Islet of Langerhans (tissue), 1 donor: ENCODE results near the genes TYRO3, PLA2G4B and TMEM87A.

- RRBS: no CpG with 5 or more reads among the region's 13 CpGs
These were observed 7.3 kb downstream of the RPAP1 start for GRCh38 chr15:41536548-41537285.

DNA sequence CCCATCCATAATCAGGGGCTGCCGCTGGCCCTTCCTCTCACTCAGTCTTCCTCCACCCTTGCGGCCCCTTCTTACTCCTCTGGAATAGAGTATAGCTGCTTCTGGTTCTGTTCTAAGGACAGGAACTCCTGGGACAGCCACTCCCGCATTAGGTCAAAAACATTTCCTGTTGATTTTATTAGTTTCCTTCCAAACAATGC lies 4.3 kb upstream of the TYRO3 start:
- RRBS: no CpG with 5 or more reads among the region's 3 CpGs

GRCh38 chr15:41558398-41559417 lies at the start of gene TYRO3:
TSS of gene TYRO3 (plus strand) at chr15:41559212.
- RRBS: 3% methylated on average over 54 of the region's 107 CpGs

DNA sequence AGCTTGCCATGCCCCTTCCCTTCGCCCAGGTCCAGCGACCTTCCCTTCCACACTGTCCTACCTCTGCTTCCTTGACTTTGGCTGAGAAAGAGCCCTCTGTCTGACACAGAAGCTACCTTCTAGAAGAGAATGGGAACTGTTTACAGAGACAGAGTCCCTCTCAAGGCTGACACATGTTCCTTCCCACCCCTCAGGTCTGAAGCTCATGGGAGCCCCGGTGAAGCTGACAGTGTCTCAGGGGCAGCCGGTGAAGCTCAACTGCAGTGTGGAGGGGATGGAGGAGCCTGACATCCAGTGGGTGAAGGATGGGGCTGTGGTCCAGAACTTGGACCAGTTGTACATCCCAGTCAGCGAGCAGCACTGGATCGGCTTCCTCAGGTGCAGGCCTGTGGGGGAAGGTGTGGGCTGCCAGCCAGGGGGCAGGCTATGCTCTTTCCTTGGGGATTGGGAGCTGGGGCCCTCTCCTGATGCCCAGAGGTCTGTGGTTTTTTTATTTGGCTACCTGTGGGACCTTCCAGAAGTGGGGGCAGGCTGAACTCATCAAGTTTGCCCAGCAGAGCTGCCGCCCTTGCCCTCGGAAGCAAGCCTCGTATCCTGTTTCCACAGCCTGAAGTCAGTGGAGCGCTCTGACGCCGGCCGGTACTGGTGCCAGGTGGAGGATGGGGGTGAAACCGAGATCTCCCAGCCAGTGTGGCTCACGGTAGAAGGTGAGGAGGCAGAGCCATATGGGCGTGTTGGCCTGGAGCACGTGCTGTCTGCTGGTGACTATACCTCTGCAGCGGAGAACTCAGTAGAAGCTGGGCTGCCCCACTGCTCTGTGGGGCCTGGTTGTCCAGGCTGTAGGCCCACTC lies 2.1 kb downstream of the TYRO3 start:
- RRBS: no CpG with 5 or more reads among the region's 18 CpGs

GRCh38 chr15:41773275-41773815 lies 939 bp upstream of the MAPKBP1 start:
- RRBS: no CpG with 5 or more reads among the region's 5 CpGs

DNA sequence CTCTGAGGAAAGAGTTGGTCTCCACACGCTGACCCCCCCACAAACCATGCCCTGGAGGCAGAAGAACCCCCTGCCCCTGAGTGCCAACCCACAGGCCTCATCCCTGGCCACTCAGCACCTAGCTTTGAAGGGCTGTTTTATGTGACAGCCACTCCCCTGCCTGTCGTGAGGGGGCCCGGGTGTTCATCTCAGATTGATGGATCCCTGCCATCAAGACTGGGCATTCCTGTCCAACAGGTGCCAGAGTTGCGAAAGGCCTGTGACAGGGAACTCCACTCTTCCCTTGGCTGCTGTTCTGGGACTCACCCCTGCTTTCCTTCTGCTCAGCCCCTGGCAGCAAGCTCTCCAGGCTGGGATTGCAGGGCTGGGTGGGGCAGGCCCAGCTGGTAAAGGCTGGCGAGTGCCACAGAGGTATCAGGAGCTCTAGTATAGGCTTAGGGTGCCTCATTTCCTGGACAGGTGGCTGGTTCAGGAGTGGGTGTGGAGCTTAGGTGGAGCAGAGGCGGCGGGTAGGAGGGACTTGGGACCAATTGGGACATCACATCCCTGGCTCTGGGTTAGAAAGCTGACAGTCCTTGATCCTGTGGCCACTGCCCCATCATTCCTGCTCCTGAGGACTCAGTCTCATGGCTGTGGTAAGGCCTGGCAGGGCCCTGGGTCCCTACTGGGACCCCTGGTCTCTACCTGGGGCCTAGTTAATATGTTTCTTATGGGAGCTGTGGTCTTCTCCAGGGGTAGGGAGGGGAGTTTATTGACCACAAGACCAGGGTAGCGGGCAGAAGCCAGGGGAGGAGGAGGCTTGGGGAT lies at the start of gene PLA2G4B:
TSS of gene PLA2G4B (plus strand) at position 560 of the 807 bp plus-strand sequence.
- RRBS: no CpG with 5 or more reads among the region's 8 CpGs

DNA sequence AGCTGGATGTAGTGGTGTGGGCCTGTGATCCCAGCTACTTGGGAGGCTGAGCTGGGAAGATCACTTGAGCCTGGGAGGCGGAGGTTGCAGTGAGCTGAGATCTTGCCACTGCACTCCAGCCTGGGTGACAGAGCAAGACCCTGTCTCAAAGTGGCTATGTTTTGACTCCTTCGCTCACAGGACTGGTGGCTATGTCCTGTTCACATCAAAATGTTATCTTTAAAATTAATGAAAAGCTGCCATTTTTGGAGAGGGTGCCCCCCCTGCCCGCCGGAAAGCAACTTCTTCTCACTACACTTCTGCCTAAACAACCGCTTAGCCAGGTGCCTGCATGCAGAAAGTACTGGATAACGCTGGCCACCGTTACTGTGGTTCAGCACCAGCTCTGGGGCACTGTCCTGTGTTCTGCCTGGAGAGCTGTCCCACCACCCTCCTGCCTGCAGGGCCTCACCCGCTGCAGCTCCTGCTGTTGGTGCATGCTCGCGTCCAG lies 19.5 kb downstream of the PLA2G4B start:
- RRBS: no CpG with 5 or more reads among the region's 10 CpGs

GRCh38 chr15:41866597-41866982 lies 27.3 kb downstream of the SPTBN5 start:
- RRBS: no CpG with 5 or more reads among the region's 12 CpGs

DNA sequence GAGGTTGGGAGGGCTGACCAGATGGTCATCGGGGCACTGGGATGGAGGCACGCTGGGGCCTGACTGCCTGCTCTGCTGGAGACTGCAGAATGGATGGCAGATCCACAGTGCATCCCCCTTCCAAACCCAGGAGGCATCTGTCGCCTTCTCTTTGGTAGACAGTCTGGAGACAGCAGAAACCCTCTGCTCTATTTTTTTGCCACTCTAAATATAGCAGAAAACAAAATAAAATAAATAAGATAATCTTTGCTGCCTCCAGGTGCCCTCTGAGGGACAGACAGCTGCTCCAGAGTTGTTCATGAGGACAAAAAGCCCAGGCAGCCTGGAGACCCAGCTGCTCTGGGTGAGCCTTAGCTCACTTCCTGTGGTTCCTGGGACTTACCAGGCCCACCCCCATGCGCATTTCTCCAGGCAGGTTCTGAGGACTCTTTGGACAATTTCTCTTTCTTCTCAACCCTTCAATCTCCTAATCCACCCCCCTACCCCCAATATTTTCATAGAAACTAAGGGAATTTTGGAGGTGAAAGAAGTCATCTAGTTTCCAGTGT lies 6.2 kb upstream of the SPTBN5 start:
- RRBS: no CpG with 5 or more reads among the region's 4 CpGs

DNA sequence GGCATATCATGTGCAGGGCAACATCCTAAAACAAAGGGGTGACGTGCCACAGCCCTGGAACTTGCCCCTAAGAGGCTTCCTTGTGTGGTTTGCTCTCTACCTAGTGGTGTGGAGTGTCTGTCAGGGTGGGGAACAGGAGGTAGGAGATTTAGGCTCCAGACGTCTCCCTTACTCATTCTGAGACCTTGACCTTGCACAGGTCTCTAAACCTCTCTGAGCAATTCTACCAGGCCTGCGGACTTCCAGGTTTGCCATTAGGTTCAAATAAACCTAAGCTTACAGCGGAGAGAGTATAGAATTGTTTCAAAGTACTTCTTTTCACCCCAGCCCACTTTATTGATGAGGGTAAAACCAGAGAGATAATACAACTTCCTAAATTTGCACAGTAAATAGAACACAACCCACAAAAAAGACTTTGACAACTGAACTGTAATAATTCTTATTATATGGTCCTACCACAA lies 25.1 kb downstream of the EHD4 start:
- RRBS: no CpG with 5 or more reads among the region's 4 CpGs

GRCh38 chr15:41969543-41970704 lies 2.4 kb downstream of the EHD4 start:
- RRBS: no CpG with 5 or more reads among the region's 5 CpGs

DNA sequence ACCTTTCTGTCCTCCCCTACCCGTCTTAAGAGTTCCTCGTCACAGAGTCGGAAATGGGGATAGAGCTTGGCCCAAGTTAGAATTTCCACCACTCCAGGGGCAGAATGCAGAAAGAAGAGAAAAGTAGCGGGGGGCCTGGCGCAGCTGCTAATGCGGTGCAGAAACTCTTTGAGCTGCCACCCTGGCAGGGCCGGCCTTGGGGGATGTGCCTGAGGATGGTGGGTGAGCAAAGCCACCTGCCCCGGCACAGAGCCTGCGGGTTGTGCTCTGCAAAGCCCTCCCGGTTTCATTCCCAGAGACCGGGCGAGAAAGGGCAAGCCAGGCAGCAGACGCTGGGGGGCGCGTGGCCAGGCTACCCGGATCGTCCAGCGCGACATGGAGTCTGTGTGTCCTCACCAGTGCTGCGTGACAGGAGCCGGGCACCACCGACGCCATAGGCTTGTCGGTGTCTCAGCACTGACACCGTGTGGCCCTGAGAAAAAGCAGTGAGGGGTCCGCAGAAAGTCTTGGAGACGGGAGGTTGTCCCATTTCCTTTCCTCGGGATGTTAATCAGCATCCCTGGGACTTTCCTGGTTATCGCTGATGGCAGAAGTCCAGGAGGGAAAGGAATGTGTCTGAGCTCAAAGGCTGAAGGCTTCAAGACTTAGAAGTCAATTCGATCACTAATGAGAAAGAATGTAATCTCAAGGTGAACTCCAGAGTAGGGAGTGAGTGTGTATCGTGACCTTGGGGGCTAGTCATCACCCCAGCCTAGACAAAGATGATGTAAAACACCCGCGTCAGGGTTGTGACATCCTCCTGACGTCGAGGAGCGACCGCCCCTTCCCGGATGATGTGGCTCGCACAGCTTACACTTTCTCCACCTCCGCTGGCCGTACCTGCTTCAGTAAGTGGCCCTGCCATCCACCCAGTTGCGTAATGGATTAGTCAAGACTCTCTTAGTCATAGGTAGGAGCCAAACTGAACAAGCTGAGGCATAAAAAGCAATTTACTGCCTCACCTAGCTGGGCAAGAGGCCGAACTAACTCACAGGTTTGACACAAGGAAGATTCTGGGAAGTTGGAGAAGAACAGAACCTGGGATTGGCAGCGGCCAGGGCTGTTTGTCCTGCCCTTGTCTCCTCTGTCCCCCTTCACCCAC lies 36.3 kb upstream of the PLA2G4E start:
- RRBS: 8% methylated on average over 15 of the region's 44 CpGs

DNA sequence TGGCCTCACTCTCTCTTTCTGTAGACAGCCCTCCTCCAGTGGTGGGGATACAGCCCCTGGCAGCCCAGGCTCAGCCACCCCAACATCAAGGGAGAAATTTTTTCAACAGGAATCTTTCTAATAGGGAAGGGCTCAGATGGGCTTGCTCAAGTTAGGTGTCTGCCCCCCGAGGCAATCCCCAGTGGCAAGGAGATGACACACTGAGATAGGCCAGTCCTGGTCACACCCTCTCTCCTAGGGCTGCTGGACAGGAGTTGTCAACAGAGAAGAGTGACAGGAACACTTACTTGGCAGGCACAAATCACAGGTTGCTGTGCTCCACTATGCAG lies 36.5 kb downstream of the PLA2G4D start:
- RRBS: no CpG with 5 or more reads among the region's 1 CpG

DNA sequence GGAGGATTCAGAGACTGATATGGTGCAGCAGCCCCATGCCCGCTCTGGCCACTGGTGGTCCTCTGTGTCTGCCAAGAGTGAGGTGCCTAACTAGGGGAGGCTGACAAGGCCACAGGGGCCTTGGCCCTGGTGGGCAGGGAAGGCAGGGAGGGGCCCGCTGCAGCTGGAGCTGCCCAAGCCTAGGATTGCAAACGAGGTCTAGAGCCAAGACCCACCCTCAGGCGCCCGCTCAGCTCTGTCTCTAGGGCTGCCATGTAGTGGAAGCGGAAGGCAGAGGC lies 11.4 kb downstream of the PLA2G4D start:
- RRBS: no CpG with 5 or more reads among the region's 6 CpGs

DNA sequence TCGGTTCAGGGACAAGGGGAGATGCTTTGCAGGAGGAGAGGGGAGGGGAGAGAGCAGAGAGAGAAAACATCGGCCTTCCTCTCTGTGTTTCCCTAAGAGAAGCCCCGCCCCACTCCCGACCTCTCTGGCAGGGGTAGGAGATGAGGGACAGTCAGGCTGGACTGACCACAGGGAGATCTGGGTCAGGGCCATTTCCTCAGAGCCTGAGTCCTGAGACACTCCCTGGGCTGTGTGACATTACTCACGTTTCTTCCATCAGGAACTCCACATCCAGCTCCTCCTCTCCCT lies 9.2 kb downstream of the PLA2G4D start:
- RRBS: no CpG with 5 or more reads among the region's 5 CpGs

- RRBS: no CpG with 5 or more reads among the region's 8 CpGs
These were observed 13.0 kb upstream of the PLA2G4D start for GRCh38 chr15:42107372-42107815.

DNA sequence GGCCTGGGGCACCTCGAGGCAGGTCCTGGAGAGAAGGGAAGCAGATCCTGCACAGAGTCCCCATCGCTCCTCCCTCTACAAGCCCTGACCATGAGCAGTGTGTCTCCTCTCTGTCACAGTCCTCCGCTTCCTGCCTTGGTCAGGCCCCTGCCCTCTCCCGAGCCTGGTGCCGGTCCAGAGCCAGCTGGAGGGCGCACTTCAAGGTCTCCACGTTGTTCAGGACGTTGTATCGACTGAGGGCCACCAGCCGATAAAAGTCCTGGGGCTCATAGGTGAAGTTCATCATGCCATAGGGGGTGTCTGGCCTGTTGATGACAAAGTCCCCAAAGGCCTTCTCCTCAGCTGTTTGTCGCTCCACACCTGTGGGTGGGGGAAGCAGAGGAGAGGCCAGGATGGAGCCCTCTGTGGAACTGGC lies 14.6 kb downstream of the PLA2G4F start:
- RRBS: no CpG with 5 or more reads among the region's 11 CpGs

DNA sequence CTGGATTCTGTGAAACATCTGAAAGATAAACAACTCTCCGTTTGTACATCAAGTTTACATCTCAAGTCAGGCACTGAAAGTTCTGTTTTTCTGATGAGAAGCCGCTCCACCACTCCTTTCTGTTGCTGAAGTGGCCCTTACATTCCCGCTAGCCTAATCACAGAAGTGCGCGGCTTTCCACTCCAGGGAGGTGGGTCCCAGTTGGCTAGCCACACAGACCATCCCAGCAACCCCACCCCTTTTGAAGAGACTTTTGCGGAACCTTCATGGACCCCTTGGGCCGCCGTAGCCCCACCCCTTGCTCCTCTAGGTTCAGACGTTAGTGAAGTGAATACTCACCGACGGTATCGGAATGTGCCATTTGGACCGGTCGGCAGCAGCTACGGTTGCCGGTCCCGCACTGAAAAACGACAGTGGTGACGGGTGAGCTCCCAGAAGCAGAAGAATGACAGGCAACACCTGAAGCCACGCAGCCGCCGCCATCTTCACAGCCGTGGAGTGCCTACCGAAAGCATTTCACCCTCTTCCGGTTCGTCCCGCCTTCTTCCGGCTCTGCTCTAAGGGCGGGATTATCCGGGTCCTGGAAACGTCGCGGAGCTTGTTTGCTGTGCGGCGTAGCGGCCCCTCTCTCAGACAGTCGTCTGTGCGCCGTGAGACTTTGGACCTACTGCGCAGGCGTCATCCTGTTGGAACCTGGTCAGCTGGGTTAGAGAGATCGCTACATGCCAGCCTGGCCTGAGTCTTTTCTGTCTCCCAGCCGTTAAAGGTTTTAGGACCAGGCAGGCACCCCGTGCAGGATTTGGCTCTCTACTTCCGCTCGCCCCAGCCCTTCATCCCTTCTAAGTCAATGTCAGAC lies at the start of gene TMEM87A:
TSS of gene TMEM87A (minus strand) at position 518 of the 856 bp plus-strand sequence.
- RRBS: no CpG with 5 or more reads among the region's 46 CpGs

GRCh38 chr15:42392371-42393138 lies 33.3 kb downstream of the CAPN3 start:
- RRBS: 88% methylated on average over 2 of the region's 13 CpGs